SJSA1 (cell line): ENCODE measurements around the genes NAPB and CST4.

DNA sequence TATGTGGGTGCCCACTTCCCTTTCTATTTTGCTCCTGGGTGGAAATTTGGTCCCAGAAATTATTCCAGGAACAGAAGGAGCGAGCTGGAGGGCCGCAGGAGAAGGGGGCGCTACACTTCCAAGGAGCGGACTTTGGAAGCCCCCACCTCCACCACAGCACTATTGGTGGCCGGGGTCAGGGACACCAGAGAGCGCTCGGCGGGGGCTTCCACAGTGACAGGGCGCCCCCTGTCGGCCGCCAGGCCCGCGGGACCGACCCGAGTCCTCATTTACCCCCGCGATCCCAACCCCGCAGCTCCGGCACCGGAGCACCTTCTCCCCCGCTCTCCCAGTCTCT lies 2.2 kb upstream of the FOXA2 start:
- RAMPAGE, long total RNA: no peak

- RAMPAGE, long total RNA: no peak
Measured at GRCh38 chr20:23061559-23062209, 12.2 kb upstream of the THBD start.

DNA sequence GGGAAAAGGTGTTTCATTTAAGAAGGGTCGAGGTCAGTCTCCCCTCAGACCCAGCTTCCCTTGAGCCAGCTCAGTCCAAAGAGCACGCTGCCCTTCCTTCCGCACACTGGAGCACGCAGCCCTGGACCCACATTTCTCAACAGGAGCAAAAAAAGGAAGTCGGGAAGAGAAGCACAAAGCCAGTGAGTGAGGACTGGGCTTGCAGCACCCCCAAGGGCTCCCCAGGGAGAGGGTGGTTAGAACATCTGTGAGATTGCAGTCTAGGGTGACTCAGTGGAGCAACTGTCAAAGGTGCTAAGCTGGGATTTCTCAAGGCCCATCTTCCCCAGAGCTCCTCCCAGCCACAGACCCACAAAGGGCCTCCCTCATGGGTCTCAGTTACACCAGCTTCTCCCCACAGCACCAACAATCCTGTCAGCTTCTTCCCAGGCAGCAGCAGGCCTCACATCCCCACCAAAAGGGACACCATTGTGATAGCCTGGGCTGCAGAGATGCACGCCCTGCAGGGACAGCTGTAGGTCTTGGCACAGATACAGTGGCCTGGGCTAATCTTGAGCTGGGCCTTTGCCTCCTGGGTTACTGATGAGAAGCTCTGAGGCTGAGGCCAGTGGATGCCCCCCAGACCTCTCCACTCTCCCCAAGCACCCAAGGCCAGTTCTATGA lies 39.6 kb upstream of the CD93 start:
- RAMPAGE, long total RNA: no peak

- RAMPAGE, long total RNA: start-site peak on the minus strand at chr20:23421444-23421494, 60 and 18 reads in 2 replicates
Measured at GRCh38 chr20:23421091-23421824, at the start of gene NAPB. Gene NAPB, minus strand, starts transcription at chr20:23421488.

- RAMPAGE, long total RNA: no peak
Measured at GRCh38 chr20:23625557-23626013, 12.2 kb downstream of the CST3 start.

DNA sequence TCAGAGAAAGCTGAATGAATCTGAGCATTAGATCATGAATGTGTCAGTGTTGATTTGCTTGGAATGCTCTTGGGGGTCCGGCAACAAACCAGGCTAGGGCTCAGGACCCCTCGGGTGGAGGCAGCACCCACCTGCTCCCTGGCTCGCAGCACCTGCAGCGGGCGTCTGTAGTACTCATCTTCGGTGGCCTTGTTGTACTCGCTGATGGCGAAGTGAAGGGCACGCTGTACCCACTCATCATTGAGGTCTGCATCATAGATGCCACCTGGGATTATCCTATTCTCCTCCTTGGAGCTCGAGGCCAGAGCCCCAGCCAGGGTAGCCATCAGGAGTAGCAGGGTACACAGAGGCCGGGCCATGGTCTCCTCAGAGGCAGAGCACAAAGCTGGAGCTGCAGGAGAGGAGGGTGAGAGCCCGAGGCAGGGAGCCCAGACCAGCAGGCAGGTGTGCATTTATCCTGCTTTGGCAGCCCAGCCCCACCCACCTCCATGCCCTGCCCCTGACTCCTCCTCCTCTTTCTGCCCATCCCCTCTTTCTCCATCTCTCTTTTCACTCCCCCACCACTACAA lies at the start of gene CST4:
Gene CST4 (minus strand): TSS at position 428 of the 569 bp plus-strand sequence.
- RAMPAGE, long total RNA: no peak

DNA sequence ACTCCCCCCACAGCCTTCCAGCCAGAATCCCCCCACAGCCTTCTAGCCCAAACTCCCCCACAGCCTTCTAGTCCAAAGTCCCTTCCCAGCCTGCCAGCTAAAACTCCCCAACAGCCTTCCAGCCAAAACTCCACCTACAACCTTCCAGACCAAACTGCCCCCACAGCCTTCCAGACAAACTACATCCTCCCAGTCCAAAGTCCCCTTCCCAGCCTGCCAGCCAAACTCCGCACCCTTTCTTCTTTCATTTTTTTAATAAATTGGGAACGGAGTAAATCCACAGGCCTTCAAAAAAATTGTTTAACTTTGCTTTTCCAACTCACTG lies 37.3 kb upstream of the SYNDIG1 start:
- RAMPAGE, long total RNA: no peak

DNA sequence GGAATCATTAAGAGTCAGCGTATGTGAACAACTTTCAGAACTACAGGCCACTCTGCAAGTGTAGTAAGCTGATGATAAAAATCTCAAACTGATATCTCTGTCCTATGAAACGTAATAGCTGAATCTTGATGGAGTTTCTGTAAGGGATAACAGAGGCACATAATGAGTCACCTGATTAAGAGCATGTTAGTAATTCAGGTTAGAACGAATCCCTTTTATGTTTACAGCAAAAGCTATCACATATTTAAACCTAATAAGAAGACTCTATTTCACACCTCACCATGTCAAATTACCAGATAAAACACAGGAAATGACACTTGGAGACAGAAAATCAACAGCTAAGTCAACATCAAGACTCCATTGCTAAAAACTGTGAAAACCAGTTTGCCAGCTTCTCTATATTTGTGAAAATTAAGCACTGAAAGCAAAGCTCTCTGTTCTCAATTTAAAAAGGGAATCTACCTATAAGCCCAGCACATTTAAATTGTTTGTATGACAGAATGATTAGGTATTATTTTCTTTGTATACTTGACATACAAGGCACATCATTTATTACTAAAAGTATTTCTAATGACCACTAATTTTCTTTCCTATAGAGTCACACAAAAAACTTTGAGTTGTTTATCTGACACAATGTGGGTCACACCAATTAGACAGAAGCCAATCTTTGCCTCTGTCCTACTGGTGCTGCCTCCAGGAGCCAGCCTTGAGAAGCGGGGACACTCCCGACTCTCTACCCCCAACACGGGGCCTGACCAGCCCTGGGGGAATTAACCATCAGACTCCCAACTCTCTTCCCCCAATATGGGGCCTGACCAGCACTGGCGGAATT lies 12.0 kb downstream of the CST7 start:
- RAMPAGE, long total RNA: no peak

- RAMPAGE, long total RNA: no peak
Measured at GRCh38 chr20:25042879-25043503, 14.9 kb downstream of the ACSS1 start.

DNA sequence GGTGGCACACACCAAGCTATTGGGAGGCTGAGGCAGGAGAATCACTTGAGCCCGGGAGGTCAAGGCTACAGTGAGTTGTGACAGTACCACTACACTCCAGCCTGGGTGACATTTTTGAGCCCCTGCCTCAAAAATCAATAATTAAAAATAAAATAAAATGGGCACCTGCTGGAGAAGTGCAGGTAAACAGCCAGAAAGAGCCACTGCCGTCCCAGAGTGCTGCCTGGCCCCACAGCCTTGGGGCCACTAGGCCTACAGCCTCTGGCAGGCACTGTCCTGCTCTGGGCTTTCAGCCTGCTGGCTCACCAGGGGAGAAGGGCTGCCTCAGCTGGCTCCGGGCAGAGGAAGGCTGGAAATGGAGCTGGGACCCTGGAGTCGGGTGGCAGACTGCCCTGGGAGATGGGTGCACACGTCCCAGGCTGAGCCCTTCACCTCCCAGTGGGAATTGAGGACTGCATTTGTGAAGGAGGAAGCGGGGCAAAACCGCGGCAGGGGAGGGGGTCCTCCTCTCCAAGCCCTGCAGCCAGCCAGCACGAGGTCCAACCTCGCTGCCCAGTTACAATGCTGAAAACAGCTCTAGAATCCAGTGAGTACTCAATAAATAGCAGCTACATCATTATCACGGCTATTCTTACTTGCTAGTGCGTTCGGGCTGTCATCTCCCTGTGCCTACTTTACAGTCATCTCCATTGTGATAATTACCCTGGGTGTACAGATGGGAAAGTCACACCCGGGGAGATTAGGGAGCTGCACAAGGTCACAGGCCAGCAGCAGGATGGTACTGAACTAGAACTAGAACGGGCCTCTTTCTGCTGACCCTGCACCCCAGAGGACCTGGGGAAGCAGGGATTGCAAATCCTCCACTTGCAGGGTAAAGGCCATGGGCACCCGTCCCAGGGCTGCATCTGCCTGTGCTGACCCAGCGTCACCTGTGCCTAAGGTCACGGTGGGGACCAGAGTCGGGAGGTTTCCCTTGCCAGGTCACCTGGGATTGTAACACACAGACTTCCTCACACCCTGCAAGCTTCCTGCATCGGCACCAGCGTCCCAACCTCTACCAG lies 13.1 kb downstream of the ACSS1 start:
- RAMPAGE, long total RNA: no peak

GRCh38 chr20:25090587-25091248 lies 8.8 kb upstream of the VSX1 start:
- RAMPAGE, long total RNA: no peak

GRCh38 chr20:25148395-25149207 lies 46.9 kb upstream of the ENTPD6 start:
- RAMPAGE, long total RNA: no peak

DNA sequence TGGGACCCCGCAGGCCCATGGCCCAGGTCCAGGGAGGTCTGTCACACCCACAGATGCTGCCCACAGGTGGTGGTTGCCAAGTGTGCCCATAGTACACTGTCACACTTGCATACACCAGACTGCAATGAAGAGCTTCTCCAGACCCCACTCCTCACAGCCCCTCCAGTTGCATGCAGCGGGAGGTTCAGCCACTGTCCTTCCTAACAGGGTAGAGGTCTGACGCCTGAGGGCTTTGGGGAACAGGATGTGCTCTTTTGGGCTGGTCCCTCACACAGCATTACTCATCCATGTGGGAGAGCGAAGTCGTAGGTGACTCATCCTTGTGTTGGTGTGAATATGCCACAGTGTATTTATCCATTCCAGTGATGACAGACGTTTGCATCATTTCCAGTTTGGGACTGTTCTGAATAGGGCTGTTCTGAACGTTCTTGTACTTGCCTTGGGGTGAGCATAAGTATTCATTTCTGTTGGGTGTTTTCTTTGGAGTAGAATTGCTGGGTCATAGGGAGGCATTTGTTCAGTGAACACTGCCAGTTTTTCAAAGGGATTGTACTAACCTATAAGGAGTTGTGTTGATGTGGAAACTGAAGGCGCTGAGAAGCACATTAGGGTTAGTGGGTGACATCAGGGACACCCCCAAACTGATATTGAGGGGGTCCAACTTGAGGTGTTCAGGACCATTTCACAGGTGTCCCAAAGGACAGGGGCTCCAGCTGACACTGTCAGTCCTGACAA lies 10.1 kb upstream of the PYGB start:
- RAMPAGE, long total RNA: no peak

GRCh38 chr20:25255324-25255872 lies 7.5 kb downstream of the PYGB start:
- RAMPAGE, long total RNA: no peak

GRCh38 chr20:25295247-25296176 lies 47.6 kb downstream of the PYGB start:
- RAMPAGE, long total RNA: no peak

- RAMPAGE, long total RNA: no peak
Measured at GRCh38 chr20:25301512-25302791, 54.1 kb downstream of the PYGB start.

GRCh38 chr20:25675431-25676454 lies 20.9 kb downstream of the ZNF337 start:
- RAMPAGE, long total RNA: no peak

DNA sequence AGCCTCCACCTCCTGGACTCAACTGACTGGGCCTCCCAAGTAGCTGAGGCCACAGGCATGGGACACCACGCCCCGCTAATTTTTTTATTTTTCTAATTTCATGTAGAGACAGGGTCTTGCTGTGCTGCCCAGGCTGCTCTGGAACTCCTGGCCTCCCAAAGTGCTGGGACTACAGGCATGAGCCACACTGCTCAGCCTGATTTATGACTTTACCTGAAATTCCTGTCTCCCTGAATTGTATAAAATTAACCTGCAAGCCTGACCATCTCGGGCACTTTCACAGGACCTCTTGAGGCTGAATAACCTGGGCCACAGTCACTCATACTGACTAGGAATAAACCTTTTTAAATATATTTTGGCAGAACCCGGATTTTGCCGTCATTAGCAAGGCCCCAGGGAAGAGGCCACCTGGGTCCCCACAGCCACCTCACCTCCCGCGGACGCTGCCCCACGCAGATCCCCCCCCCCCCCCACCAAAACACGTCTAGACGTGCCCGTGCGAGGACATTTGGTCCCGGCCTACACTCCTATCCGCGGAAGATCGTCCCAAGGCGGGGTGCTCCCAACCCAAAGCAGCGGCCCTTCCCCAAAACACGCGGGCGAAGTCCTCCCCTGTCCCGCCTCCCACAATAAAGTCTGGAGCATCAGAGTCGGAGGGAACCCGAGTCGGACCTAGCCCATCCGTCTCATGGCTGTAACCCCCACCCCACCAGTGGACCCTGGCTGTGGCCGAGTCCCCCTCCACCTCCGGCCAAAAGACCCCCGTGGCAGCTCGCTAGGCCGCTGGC lies 829 bp downstream of the ZNF337 start:
- RAMPAGE, long total RNA: no peak

GRCh38 chr20:29689271-29690028 lies 1568.0 kb upstream of the DEFB115 start:
- RAMPAGE, long total RNA: no peak

GRCh38 chr20:30376710-30377697 lies 880.5 kb upstream of the DEFB115 start:
- RAMPAGE, long total RNA: no peak